Upper lobe of left lung (tissue), 5 donors: ENCODE measurements around a stretch of chr7.

DNA sequence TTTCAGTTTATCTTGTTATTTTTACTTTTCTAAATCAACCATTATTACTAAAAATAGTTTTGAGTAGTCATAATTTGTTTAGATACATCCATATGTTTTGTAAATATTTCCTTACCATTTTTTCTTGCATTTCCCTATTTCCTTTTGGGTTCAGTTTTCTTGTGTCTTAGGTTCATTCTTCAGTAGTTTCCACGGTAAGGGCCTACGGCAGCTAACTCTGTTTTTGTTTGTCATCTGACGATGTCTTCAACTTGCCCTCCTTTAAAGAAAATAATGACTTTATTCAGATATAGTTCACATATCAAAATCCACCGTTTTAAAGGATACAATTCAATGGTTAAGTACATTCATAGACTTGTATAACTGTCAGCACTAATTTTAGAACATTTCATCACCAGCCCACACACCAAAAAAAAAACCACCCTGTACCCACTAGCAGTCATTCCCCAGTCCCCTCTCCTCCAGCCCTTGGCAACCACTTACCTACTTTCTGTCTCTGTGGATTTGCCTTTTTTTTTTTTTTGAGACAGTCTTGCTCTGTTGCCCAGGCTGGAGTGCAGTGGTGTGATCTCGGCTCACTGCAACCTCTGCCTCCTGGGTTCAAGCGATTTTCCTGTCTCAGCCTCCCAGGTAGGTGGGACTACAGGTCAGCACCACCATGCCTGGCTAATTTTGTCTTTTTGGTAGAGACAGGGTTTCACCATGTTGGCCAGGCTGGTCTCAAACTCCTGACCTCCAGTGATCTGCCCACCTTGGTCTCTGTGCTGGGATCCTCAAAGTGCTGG, 5.3 kb upstream of the HILPDA start:
- PRO-cap, 2 experiments: no peak in any of the 2 experiments
- RAMPAGE, long total RNA, 4 experiments: no peak in any of the 4 experiments

DNA sequence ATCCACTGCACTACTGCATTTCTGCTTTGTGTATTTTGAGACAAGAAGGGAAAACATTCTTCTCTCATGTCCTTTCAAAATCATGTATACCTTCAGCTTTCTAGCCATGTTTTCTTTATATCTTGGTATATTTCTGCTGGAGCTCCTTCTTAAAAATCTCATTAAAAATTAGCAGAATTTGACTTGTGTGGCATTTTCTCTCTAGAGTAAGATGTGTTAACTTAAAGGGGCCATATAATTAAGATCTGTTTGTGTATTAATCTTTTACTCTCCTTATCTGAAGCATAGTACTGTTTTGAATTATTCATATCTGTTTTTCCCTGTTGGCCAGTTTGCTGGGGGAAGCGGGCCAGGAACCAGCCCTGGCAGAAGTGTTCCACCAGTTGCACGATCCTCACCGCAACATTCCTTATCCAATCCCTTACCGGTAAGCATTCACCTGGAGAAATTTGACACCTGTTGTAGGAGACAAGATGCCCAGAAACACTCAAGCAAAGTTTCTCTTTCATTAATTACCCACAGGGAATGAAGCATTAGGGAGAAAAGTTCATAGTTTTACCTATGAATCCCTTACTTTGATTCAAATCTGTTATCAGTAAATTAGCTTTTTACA, 92.3 kb upstream of the GARIN1A start:
- PRO-cap, 2 experiments: no peak in any of the 2 experiments
- RAMPAGE, long total RNA, 4 experiments: start-site peak on the plus strand in 1 of 4 experiments, centred at position 379 of the sequence, 29 reads per replicate

- PRO-cap, 2 experiments: no peak in any of the 2 experiments
- RAMPAGE, long total RNA, 4 experiments: no peak in any of the 4 experiments
These were observed 78.0 kb upstream of the GARIN1A start for GRCh38 chr7:128594027-128594609.

GRCh38 chr7:128756970-128757826, 18.0 kb downstream of the CALU start:
- PRO-cap, 2 experiments: no peak in any of the 2 experiments
- RAMPAGE, long total RNA, 4 experiments: no peak in any of the 4 experiments

DNA sequence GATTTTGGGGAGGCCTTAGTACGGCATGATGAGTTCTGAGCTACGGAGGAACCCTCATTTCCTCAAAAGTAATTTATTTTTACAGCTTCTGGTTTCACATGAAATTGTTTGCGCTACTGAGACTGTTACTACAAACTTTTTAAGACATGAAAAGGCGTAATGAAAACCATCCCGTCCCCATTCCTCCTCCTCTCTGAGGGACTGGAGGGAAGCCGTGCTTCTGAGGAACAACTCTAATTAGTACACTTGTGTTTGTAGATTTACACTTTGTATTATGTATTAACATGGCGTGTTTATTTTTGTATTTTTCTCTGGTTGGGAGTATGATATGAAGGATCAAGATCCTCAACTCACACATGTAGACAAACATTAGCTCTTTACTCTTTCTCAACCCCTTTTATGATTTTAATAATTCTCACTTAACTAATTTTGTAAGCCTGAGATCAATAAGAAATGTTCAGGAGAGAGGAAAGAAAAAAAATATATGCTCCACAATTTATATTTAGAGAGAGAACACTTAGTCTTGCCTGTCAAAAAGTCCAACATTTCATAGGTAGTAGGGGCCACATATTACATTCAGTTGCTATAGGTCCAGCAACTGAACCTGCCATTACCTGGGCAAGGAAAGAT, 6.3 kb downstream of the OPN1SW start:
- PRO-cap, 2 experiments: no peak in any of the 2 experiments
- RAMPAGE, long total RNA, 4 experiments: no peak in any of the 4 experiments

DNA sequence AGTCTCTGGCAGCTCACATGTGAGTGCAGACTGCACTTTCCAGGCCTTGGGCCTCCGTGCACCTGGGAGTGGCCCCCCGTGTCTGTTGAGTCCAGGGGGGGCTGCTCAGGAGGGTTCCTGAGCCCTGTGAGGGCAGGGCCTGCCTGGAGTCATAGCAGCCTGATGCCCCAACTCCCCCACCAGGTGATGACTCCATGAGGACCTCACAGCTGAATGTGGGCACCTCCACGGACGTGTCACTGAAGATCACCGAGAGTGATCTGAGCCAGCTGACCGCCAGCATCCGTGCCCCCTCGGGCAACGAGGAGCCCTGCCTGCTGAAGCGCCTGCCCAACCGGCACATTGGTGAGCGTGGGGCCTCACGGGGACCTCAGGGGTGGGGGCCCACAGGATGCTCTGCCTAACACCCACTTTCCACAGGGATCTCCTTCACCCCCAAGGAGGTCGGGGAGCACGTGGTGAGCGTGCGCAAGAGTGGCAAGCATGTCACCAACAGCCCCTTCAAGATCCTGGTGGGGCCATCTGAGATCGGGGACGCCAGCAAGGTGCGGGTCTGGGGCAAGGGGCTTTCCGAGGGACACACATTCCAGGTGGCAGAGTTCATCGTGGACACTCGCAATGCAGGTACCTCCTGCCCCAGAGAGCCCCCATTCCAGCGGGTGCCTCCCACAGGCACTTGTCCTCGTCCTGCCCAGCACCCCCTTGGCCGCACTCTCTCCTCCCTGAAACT, 10.1 kb upstream of the ATP6V1F start:
- PRO-cap, 2 experiments: no peak in any of the 2 experiments
- RAMPAGE, long total RNA, 4 experiments: no peak in any of the 4 experiments

DNA sequence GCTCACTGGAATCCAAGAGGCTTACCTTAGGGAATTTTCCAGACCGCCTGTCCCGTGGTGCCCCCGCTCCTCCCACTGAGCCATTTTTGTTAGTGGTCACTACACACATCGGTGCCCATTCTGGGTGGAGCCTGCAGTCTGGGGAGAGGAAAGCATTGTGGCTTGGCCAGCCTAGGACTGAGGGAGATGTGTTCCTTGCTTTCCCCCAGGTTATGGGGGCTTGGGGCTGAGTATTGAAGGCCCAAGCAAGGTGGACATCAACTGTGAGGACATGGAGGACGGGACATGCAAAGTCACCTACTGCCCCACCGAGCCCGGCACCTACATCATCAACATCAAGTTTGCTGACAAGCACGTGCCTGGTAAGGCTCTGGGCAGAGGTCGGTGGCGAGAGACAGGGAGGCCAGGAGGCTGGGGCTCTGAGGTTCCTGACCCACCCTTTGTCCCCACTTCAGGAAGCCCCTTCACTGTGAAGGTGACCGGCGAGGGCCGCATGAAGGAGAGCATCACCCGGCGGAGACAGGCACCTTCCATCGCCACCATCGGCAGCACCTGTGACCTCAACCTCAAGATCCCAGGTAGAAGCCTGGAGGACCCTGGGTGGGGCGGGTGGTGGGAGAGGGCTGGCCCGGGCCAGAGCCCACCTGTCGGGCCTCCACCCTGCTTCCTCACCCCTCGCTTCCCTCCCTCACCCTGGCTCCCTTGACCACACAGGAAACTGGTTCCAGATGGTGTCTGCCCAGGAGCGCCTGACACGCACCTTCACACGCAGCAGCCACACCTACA, 9.2 kb upstream of the ATP6V1F start:
- PRO-cap, 2 experiments: no peak in any of the 2 experiments
- RAMPAGE, long total RNA, 4 experiments: no peak in any of the 4 experiments

- PRO-cap, 2 experiments: no peak in any of the 2 experiments
- RAMPAGE, long total RNA, 4 experiments: no peak in any of the 4 experiments
These were observed 789 bp downstream of the ATP6V1F start for GRCh38 chr7:128863533-128863756.

GRCh38 chr7:128868890-128869853, 3.0 kb downstream of the ATP6V1FNB start:
- PRO-cap, 2 experiments: peak in 1 of 2 experiments; most common plus-strand start chr7:128869063 (in 1)
- RAMPAGE, long total RNA, 4 experiments: no peak in any of the 4 experiments

- PRO-cap, 2 experiments: no peak in any of the 2 experiments
- RAMPAGE, long total RNA, 4 experiments: no peak in any of the 4 experiments
These were observed 4.6 kb upstream of the IRF5 start for GRCh38 chr7:128933039-128933565.

DNA sequence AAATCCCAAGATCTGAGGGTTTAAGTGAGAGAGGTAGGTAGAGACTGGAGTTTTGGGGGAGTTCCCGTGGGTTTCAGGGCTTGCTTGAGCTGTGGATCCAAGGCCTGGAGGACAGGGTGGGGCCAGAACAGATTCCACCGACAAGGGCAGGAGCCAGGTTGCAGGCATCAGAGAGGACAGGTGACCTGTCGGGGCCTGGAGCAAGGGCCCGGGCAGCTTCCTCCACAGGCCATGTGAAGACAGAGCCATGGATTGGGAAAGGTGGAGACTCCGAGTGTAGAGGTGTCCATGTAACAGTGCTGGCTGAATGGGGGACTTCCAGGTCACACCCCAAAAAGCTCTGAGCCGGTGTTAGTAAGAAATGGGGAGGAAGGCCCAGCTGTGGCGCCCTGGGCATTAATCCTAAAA, 4.2 kb upstream of the IRF5 start:
- PRO-cap, 2 experiments: peak in 1 of 2 experiments; most common plus-strand start position 268 of the sequence (in 1)
- RAMPAGE, long total RNA, 4 experiments: no peak in any of the 4 experiments

- PRO-cap, 2 experiments: peak in 1 of 2 experiments; most common minus-strand start chr7:129440457 (in 1)
- RAMPAGE, long total RNA, 4 experiments: no peak in any of the 4 experiments
These were observed 6.0 kb downstream of the STRIP2 start for GRCh38 chr7:129440269-129440644.

DNA sequence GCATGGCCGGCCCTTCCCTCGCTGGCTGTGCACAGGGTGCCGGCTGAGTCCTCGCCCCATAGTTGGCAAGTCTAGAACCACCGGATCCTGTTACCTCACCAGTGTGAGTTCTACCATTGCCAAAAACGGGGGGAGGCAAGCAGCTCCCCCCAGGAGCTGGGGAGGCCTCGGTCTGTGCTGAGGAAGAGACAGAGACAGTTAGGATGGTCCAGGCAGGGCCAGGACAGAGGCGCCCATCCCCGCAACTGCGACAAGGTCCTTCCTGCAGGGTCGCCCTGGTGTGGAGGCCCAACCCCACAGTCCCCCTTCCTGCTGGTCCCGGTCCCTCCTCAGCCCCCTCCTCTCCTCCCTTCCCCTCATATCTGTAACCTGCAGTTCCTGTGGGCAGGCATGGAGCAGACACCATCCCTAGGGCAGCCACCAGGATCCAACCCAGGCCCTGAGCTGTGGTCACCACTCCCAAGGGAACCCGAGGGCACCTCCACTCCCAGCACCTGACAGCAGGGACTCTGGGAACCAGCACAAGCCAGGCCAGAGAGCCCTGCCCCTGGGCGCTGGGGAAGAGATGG, 158.9 kb downstream of the NRF1 start:
- PRO-cap, 2 experiments: no peak in any of the 2 experiments
- RAMPAGE, long total RNA, 4 experiments: no peak in any of the 4 experiments

DNA sequence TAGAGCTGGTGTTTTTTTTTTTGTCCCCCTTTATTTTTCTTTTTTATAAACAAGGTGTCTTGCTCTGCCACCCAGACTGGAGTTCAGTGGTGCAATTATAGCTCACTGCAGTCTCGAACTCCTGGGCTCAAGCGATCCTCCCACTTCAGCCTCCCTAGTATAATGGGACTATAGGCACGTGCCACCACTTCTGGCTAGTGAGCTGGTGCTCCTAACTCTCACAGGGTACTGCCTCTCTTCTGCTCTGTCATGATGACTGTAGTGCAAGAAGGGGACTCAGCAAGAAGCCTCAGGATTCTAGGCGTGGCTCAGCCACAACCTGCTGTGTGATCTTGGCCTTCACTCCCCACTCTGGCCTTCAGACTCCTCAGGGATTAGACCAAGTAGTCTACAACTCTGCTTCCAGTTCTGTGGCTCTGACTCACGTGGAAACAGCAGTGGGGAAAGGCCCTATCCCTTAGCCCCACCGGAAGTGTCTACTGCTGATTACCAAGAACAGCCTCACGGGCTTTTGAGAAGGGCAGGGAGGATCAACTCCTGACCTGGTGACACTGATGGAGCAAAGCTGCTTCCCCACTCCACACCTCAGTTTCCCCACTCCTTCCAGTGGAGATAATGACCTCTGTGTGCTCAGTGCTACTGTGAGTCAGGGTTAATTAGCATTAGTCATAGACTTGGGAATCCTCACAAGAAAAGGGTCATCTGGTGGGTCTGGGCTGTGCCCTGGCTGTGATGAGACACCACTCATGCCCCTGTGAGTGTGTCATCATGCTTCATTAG, 41.2 kb downstream of the ZC3HC1 start:
- PRO-cap, 2 experiments: no peak in any of the 2 experiments
- RAMPAGE, long total RNA, 4 experiments: no peak in any of the 4 experiments

- PRO-cap, 2 experiments: no peak in any of the 2 experiments
- RAMPAGE, long total RNA, 4 experiments: no peak in any of the 4 experiments
These were observed 51.8 kb downstream of the KLHDC10 start for GRCh38 chr7:130122042-130122576.

DNA sequence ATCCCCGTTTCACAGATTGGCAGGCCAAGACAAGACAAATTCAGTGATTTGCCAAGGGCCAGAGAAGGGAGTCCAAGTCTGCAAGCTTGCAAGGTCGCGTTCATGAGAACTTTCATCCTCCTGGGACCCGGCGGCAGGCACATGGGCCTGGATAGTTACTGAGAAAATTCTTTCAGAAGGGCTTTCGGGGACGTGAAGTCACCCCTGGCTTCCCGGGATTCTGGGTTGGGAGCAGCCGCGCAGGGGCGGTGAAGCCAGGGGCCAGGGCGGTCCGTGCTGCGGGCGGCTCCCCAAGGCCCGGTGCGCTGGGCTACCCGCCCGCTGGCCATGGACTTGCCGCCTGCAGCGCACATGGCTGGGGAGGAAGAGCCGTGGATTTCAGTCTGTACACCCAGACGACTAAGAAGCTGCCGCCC, 64.7 kb downstream of the TMEM209 start:
- PRO-cap, 2 experiments: no peak in any of the 2 experiments
- RAMPAGE, long total RNA, 4 experiments: no peak in any of the 4 experiments

DNA sequence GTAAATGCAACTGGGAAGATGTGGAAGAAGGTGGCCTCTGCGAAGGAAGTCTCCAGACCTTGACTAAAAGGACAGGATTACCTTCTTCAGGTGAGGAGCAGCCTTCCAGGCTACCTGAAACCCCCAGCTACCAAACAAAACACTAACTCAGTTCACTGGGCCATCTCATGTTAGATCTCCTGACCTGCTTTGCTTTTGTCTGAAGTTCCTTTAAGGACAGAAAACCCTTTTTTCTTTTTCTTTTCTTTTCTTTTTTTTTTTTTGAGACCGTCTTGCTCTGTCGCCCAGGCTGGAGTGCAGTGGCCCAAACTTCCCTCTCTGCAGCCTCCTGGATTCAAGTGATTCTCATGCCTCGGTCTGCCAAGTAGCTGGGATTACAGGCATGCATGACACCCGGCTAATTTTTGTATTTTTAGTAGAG, 28.6 kb downstream of the SSMEM1 start:
- PRO-cap, 2 experiments: no peak in any of the 2 experiments
- RAMPAGE, long total RNA, 4 experiments: no peak in any of the 4 experiments

DNA sequence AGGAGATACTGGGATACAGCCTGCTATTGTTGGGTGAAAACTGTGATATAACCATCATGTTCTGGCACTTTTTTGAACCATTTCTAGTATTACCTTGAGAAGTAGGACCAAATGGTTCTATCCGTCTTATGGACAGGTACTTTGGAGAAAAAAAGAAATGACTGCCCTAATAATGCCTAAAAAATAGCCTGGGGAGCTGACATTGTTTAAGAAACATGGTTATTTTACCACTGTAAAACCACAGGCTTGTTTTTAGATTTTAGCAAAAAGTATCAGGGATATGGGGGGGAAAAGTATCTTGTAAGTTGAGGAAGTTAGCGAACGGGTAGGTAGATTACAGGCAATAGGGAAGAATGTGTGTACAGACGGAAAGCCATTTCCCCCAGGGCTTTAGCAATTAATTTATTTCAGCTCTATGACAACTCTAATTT, 2.0 kb downstream of the MEST start:
- PRO-cap, 2 experiments: no peak in any of the 2 experiments
- RAMPAGE, long total RNA, 4 experiments: no peak in any of the 4 experiments

- PRO-cap, 2 experiments: no peak in any of the 2 experiments
- RAMPAGE, long total RNA, 4 experiments: start-site peak on the plus strand in 1 of 4 experiments, at chr7:130516068-130516696 at its widest, 11 reads per replicate
These were observed 24.3 kb downstream of the MEST start for GRCh38 chr7:130515869-130516930.

GRCh38 chr7:130529861-130530815, 38.3 kb downstream of the MEST start:
- PRO-cap, 2 experiments: no peak in any of the 2 experiments
- RAMPAGE, long total RNA, 4 experiments: start-site peak on the plus strand in 1 of 4 experiments, at chr7:130530262-130530704 at its widest, 6 to 10 reads per replicate